Epidermal melanocyte (primary cell): ENCODE results near the gene DSC2.

GRCh38 chr18:24048827-24049456, 34.4 kb downstream of the TTC39C start:
- RRBS: no CpG with 5 or more reads among the region's 5 CpGs

DNA sequence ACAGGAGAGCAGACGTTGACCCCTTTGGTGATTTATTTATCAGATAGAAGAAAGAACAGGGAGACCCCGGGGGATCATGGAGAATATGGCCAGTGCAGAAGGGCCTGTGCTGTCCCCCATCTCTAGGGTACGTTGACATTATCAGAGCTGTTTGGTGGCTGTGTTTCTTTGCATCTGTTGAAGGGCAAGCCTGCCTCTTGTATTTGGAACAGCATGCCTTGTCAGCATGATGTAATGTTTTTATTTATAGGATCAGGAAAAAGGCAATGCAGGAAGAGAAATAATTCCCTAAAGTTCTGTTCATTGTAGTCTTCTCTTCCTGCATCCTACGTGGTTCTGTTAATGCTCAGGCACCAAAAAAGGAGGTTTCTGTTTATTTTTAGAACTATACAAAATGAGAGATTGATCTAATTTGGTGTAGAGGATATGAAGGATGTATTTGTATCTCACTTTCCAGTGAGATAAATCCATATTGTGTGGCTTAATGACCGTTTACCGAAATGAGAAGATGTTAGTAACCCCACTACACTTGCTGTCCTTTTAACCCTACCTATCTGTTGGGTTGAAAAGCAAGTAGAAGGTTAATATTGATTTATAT, 49.7 kb upstream of the CABYR start:
- RRBS: no CpG with 5 or more reads among the region's 6 CpGs

DNA sequence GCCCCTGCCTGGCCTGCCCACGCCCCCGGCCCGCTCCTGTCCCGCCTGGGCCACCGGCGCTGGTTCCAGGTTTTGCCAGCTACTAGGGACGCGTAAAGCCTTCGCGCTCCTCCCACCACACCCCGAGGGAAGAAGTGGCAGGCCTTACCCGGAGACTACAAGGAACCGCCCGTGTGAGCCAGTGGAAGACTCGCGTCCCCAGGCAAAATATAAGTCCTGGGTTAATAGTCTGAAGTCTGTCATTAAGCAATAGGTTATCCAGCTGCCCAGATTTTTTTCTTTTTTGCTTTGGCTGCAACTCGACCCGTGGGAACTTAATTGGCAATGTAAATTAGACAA, 297 bp upstream of the OSBPL1A start:
- RRBS: 2% methylated on average over 4 of the region's 18 CpGs

GRCh38 chr18:25189394-25190085, 162.4 kb downstream of the ZNF521 start:
- RRBS: no CpG with 5 or more reads among the region's 7 CpGs

GRCh38 chr18:25282117-25282814, 69.7 kb downstream of the ZNF521 start:
- RRBS: 100% methylated on average over 1 of the region's 8 CpGs

DNA sequence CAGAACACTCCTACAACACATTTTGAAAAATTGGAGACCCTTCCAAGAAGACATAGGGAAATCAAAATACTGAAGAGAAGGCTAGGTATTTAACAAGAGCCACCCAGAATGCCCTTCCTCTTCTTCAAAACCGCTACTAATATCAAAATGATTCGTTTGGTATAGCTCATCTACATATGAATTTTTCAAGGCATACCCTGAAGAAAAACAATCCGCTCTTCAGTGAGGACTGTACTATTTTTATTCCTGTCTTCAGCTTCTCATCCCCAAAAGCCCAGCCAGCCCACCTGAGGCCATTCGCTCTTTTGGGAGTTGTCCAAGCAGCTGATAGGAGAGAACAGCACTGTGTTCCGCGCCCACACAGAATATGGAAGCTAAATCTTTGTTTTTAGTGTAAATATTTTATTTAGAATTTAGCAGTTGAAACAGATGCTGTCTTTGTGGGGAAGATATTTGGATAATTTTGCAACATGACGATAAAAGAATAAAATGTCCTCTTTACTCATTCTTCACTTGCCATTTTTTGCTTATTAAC, 3.6 kb downstream of the ZNF521 start:
- RRBS: no CpG with 5 or more reads among the region's 7 CpGs

DNA sequence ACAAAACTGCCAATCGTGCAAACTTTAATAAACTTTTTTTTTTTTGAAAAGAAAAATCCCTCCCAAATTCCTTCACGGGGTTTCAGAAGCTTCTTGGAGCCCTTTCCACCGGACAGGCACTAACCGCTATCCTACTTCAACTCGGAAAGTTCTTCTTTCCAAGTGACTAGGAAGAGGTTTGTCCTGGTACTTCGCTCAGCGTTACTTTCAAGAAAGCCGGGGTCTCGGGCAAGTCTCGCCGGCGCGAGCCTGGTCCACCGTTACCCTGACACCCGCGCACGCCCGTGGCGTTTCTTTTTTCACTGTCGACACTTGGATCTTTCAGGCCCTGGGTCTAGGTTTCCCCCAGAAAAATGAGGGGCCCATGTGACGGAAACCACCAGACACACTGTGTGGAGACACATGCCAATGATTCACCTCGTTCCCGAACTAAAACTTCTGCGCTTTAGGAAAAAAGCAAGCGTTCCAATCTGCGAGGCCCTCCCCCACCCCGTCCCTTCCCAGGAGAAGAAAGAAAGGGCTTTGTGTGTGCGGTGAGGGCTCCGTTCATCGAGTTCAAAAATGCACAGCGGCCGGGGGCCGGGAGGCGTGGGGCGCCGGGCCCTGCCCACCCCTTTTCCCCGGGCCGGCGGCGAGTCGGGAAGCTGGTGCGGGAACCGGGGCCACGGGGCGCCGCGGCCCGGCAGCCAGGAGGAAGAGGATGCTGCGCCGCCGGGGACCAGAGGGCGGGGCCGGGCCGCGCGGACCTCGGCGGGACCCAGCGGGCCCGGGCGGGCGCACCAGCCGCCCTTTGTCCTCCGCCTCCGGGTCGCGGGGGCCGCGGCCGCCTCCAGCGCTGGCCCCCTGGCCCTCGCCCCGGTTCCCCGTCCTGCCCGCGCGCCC, 2.7 kb downstream of the ZNF521 start:
- RRBS: 4% methylated on average over 27 of the region's 77 CpGs

DNA sequence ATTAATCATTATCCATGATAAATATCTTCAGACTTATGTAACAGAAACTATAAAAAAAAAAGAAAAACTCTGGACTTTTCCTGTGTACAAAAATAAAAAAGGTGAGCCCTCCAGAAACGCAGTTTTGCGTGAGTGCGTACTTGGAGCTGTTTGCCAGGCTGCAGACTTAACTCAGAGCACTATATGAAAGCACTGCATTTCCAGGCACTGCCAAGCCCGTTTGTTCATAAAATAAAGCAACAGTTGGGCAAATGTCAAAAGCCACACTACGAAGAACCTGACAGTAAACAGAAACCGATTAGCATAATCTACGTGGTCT, 1.3 kb downstream of the SS18 start:
- RRBS: no CpG with 5 or more reads among the region's 7 CpGs

DNA sequence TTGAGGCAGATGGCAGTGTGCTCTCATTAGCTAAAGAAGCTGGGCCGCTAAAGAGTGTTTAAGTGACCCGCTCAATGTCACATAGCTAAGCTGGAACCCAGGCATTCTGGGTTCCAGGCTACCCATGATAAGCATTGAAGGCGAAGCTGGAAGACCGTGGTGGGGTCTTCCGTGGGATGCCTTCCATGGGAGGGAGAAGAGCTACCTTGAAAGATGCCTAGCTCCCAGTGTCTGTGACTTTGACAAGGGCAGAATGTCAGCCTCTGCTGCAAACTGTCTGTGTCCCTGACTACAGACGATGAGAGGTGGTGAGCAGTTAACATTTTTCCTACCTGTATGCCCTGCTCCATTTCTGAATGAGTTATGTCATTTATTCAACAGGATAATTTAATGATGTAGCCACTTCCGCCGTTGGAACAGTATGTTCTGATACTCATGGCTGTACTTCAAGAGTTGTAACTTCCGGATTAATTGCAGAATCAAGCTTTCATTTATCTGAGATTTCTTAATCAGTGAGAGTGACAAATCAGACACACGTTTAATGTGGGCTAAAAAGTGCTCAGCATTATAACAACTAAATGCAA, 107.9 kb downstream of the KCTD1 start:
- RRBS: no CpG with 5 or more reads among the region's 10 CpGs

GRCh38 chr18:27510274-27510850, 325.3 kb upstream of the CHST9 start:
- RRBS: no CpG with 5 or more reads among the region's 14 CpGs

GRCh38 chr18:27989991-27990429, 186.9 kb downstream of the CDH2 start:
- RRBS: no CpG with 5 or more reads among the region's 6 CpGs

DNA sequence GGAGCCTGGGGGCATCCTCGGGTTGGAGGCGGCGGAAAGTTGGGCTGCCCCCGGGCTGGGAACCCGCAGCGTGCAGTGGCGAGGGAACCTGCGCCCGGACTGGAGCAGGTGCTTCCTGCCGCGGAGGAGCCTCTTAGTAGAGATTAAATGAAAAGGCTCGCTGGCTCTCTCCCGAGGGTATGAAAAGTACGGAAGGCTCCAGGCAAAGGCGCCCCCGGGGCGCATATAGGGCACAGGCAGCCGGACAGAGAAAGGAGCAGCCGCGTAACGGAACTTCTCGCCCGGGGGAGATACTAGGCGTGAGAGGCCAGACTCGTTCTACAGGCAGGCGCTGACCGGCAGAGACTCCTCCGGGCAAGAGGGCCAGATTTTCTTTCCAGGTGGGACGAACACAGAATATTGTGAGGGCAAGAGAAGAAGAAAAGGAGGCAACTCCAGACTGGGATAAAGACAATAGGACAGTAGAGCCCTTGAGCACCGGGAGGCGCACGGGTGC, 899 bp downstream of the CDH2 start:
- RRBS: 3% methylated on average over 21 of the region's 32 CpGs

DNA sequence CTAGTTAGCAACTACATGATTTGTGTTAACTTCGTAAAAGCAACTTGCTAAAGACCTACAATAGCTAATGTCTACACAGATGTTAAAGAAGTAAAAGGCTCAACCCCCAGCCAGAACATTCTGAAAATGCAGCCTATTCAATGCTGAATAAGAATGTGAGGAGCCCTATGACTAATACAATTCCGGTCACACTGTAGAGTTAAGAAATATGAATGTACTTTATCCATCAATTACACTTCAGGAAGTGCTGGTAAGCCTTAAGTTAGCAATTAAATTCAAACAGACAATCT, 591.0 kb upstream of the CDH2 start:
- RRBS: no CpG with 5 or more reads among the region's 2 CpGs

DNA sequence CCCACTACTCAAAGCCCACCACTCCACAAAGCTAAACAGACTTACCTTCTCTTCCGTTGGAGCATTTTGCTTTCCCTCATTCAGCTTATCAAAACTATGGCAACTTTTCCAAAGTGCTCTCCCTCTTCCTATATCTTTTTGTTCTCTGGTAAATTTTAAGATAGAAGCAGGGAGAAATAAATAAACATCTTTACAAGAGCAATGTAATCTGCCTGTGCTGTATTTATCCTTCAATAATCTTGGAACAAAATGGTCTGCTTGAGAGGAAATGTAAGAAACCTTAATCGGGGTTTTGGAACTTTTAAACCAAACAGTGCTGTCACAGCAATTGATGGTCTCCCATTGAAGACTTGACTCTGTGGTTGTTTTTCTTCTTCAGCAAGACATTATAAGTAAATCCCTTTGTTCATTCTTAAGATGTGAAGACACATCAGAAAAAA, 360.1 kb downstream of the DSC3 start:
- RRBS: no CpG with 5 or more reads among the region's 2 CpGs

GRCh38 chr18:31100843-31101833, 1.1 kb downstream of the DSC2 start:
- RRBS: 3% methylated on average over 13 of the region's 68 CpGs

- RRBS: 4% methylated on average over 27 of the region's 64 CpGs
These were observed at the start of gene DSC2 for GRCh38 chr18:31101834-31102771. DSC2 (minus strand) TSS chr18:31102421.

- RRBS: no CpG with 5 or more reads among the region's 1 CpG
These were observed 64.6 kb upstream of the DSC1 start for GRCh38 chr18:31227224-31227753.

DNA sequence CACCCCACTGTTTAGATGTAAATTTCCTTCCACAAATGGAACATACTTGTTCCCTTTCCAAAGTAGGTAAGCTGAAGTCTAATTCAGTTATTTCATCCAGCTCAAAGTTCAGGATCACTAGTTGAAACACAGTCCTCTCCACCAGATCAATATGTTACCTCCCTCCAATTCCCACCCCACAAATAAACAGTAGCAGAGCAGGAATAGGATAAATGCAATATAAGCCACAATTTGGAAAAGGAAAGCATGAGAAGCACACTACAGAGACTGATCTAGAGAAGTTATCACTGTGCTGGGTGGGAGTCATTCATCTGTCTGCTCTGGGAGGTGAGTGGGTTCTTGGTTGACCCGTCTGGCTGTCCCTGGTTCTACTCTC, 65.2 kb upstream of the DSC1 start:
- RRBS: no CpG with 5 or more reads among the region's 1 CpG

GRCh38 chr18:31233809-31234338, 71.2 kb upstream of the DSC1 start:
- RRBS: no CpG with 5 or more reads among the region's 3 CpGs

GRCh38 chr18:31376976-31377298, 360 bp downstream of the DSG4 start:
- RRBS: no CpG with 5 or more reads among the region's 3 CpGs